ENCODE measurements around a stretch of chr7.

DNA sequence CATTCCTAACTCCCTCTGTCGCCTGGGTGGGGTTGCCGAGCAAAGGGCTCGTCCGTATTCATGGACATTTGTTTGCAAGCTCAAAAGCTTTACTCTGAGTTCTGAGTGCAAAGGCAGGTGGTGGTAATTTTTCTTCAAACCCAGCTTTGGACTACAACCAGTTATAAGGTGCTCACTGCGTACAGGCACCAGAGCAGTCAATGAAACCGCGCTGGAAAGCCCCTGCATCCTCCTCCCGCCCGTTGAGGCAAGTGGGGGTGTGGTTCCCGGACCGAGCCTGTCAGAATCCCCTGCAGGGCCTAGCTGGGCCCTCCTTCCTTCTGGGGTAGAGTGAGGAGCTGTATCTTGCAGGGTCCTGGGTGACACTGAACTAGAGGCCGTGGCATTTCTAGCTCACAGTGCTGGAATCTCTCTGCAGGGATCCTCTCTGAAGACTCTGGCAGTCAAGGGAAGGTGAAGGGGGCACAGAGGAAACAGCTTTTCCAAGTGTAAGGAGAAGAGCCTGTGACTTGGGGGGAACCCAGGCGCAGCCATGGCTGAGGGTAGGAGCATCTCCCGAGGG is 22.3 kb downstream of the AMZ1 start:
- PRO-cap, 3 experiments = no peak in any of the 3 experiments
- RAMPAGE, long total RNA = no peak

DNA sequence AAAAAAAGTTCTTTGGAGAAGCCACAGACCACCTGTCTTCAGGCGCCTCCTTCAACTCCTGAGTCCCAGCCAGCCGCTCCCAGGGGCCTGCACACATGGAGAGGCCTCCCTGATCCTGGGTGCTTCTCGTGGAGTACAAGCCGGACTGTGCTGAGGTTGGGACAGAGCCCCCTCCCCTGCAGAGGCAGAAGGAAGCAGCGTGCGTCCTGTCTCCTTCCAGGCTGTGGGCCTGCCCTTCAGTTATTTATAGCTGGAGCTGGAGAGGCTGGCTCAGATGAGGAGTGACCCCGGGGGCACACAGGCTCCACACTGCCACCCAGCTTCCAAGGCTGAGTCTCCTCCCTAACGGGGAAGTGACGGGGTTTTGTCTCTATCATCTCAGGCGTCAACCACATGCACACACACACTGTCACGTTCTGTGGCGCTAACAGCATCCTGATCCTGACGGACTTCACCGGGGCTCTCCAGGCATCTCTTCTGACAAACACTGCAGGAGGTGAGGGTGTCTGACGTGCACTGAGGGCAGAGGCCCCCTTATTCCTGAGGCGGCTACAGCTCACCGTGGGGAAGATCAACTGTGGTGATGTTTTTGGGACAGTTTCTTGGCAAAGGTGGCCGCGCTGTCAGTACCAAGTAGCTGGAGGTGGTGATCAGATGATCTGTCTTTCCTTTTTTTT is 25.4 kb downstream of the AMZ1 start:
- PRO-cap, 3 experiments = no peak in any of the 3 experiments
- RAMPAGE, long total RNA = no peak

GRCh38 chr7:2814448-2815623 is 29.3 kb downstream of the GNA12 start:
- PRO-cap, 3 experiments = no peak in any of the 3 experiments
- RAMPAGE, long total RNA = no peak

GRCh38 chr7:2873658-2874301 is 29.7 kb upstream of the GNA12 start:
- PRO-cap, 3 experiments = no peak in any of the 3 experiments
- RAMPAGE, long total RNA = no peak

DNA sequence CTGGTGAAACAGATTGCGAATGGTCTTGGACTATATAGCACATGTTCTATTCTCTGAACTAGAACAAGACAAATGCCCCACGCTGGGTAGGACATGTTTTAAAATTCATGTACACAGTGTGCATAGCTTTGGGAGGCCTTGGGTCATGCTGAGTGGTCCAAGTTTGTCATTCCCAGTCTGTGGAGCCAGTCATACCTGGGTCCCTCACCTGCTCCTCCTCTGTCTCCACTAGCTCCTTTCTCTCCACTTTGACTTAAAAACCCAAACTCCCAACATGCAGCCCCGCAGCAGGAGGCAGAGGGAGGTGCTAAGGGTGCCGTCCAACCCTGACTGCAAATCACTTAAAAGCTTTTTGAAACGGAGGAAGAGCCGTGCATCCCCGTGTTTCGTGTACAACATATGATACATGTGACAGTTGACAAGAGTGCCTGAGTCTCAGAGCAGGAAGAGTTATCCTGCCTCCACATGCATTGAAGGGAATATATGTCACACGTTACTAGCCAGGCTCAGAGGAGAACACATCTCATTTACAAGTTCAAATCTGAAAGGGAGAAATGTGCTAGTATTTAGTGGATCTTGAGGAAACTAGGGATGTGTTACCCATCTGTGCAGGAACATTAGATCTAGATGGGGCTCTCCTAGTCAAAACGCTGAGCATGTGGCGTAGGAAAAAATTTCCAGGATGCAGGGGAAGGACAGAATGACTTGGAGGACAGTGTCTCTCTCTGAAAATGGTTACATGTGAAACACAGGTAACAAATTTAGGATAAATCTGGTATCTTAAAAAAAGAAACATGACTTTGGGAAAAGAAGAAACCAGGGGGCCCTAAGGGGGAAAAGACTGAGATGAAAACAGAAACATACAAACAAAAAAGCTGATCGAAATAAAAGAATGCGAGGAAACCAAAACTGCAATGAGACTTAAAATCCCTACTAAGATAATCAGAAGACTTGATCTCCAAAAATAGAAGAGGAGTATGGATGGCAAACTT is 69.9 kb downstream of the SDK1 start:
- PRO-cap, 3 experiments = no peak in any of the 3 experiments
- RAMPAGE, long total RNA = no peak

DNA sequence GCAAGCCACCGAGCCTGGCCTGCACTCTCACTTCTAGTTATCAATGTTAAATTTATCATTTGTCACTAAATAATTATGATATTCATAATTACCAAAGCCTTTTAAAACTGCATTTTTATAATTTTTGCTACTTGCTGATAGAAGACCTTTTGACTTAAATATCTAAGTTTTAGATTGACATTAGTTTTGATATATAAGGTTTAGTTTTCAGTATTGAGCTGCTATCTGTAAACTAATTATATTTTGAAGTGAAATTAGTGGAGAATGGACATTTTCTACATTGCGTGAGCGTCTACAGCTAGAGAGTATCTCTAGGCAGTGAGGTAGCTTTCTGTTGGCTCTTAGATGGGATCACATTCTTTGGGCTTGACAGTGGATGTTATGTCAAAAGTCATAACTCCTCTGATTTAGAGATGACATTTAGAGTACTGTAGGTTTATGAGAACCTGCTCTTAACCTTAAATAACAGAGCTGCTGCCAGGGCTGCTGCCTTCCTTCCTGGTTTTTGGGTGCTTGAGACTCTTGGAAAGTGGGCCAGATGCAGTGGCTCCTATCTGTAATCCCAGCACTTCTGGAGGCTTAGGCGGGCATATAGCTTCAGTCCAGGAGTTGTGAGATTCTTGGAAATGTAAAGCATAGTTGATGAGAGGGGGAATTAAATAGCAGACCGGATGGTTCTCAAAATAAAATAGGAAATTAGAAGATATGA is 120.5 kb downstream of the SDK1 start:
- PRO-cap, 3 experiments = no peak in any of the 3 experiments
- RAMPAGE, long total RNA = no peak

- PRO-cap, 3 experiments = no peak in any of the 3 experiments
- RAMPAGE, long total RNA = no peak
These were observed 350.2 kb downstream of the SDK1 start for GRCh38 chr7:3651072-3651898.

- PRO-cap, 3 experiments = no peak in any of the 3 experiments
- RAMPAGE, long total RNA = no peak
These were observed 443.4 kb upstream of the FOXK1 start for GRCh38 chr7:4238755-4239074.

DNA sequence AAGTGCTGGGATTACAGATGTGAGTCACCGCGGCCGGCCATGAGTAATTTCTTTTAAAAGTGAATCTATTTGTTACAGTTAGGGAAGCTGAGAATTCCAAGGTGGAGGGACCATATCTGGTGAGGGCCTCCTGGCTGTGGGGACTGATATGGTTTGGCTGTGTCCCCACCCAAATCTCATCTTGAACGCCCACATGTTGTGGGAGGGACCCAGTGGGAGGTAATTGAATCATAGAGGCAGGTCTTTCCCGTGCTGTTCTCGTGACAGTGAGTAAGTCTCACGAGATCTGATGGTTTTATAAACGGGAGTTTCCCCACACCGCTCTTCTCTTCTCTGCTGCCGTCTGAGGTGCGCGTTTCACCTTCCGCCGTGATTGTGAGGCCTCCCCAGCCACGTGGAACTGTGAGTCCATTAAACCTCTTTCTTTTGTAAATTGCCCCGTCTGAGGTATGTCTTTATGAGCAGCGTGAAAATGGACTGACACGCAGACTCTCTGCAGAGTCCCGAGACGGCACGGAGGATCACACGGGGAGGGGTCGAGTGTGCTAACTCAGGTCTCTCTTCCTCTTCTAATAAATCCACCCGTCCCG is 148.6 kb upstream of the FOXK1 start:
- PRO-cap, 3 experiments = no peak in any of the 3 experiments
- RAMPAGE, long total RNA = no peak

DNA sequence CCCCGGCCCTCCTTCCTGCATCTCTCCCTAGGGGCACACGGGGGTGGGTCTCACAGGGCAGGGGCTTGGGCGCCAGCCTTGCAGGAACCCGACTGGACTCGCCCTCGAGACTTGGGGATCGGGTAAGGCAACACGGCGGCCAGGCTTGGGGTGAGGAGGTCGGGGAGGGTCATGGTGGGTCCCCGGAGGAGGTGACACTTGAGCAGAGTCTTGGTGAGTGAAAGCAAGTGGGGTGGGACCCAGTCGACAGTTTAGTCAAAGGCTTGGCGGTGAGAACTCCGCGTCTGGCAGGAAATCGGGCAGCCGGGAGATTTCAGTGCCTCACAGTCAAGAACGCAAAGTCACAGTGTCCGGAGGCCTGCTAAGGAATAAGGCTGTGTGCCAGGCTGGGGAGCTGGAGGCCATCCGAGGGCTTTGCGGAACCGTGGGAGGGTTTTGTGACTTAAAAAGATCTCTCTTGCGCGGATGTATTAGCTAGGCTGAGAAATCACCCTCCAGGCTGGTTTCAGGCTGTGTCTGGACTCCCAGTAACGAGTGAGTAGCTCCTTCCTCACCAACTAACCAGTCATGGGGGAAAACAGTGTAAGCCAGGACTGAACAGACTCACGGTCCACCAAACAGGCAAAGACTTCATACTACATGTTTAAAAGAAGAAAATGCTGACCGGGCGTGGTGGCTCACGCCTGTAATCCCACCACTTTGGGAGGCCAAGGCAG is 509 bp downstream of the AP5Z1 start:
- PRO-cap, 3 experiments = no peak in any of the 3 experiments
- RAMPAGE, long total RNA = no peak

DNA sequence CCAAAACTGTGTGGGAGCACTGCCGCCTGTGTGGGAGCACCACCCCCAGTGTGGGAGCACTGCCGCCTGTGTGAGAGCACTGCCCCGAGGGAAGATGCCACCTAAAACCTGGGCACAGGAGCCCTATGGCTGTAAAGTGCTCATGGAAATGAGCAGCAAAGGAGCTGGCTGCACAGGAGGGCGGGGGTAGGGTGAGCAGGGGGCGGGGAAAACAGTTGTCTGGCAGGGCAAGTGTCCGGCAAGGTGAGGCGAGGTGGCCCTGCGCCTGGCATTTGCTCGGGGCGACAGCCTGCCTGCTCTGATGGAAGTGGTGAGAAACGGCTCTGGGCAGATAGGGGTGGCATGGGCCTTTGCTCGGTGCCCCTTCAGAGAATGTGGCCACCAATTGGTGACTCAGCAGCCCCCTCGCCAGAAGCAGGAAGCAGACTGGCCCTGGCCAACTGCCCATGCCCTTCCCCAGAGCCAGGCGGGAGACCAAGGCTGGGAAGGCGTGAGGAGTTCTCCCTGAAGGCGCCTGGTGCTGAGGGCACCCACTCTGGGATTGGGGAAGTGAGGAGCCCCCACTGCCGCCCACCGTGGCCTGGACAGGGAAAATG is 26.1 kb downstream of the PAPOLB start:
- PRO-cap, 3 experiments = no peak in any of the 3 experiments
- RAMPAGE, long total RNA = no peak

DNA sequence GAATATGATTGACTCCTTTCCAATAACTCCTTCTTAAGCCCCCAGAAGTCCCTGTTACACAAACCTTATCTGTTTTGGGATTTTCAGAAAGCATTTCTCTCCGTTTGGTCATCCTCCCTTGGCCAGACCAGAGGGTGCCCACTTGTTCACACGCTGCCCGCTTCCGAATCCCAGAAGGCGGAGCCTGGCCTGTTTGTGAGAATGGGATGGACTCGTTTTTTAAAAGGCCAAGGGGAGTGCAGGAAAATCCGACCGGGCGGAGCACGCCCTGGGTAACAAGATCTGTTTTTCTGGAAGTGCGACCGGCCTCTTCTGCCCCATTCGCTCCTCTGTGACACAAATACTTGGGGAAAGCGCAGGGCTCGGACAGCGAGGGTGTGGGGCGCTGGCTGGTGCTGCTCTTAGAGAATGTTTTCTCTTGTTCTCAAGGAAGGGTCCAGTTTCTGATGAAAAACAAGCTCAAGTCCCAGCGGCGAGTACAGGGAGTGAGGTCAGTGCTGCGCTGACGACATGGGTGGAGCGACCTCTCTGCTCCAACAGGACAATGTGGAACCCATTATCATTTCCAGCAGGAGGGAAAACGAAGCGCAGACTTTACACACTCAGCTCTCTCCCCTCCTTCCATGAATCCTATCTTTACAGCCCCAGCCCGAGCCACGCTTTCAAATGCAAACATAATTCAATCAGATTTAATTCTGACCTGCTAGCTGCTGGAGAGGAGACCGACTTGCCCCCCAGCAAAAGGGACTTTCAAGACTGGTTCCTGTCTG is 1.3 kb downstream of the RADIL start:
- PRO-cap, 3 experiments = peak in 1 of 3 experiments; most common plus-strand start position 278 of the sequence (in 1); most common minus-strand start position 170 of the sequence (in 1)
- RAMPAGE, long total RNA = no peak

DNA sequence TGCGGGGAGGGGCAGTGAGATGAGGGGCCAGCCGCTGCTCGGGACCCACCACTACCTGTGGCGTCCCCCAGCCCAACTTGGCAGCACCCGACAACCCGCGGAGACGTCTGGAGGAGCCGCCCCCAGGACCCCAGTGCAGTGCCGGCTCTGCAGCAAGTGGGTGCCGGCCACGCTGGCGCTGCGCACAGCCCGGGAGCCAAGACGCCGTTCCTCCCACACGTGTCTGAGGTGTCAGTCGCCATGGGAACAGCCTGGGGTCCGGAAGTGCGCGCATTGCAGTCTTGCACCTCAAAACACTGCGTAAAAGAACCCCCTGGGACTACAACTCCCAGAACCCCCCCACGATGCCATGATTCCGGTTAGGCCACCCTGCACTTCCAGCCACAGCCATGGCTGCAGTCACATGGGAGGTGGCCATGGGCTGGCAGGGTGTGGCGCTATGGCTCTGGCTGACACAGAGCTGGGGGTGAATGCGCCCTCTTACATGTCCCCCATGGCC is 45.7 kb upstream of the WIPI2 start:
- PRO-cap, 3 experiments = peak in 1 of 3 experiments; most common minus-strand start position 277 of the sequence (in 1)
- RAMPAGE, long total RNA = no peak

DNA sequence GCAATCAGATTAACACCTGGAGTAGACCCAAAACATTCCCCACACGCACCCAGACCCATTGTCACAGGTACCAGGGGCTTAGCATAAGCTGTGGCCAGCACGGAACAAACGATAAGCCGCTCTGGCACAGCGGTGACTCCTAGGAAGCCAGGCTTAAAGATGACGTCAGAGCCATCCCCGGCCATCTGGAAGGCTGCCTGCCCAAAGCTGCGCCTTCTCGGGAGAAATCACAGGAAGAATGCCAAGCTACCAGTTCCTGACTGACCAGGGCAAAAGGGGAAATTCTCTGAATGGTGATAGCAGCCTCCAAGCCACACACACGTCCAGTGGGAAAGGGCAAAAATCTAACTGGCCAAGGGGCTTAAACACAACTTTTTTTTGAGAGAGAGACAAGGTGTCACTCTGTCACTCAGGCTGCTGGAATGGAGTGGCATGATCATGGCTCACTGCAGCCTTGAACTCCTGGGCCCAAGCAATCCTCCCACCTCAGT is 12.9 kb upstream of the WIPI2 start:
- PRO-cap, 3 experiments = peak in 1 of 3 experiments; most common minus-strand start position 113 of the sequence (in 1)
- RAMPAGE, long total RNA = no peak

- PRO-cap, 3 experiments = no peak in any of the 3 experiments
- RAMPAGE, long total RNA = no peak
These were observed 27.9 kb downstream of the WIPI2 start for GRCh38 chr7:5217731-5218532.

DNA sequence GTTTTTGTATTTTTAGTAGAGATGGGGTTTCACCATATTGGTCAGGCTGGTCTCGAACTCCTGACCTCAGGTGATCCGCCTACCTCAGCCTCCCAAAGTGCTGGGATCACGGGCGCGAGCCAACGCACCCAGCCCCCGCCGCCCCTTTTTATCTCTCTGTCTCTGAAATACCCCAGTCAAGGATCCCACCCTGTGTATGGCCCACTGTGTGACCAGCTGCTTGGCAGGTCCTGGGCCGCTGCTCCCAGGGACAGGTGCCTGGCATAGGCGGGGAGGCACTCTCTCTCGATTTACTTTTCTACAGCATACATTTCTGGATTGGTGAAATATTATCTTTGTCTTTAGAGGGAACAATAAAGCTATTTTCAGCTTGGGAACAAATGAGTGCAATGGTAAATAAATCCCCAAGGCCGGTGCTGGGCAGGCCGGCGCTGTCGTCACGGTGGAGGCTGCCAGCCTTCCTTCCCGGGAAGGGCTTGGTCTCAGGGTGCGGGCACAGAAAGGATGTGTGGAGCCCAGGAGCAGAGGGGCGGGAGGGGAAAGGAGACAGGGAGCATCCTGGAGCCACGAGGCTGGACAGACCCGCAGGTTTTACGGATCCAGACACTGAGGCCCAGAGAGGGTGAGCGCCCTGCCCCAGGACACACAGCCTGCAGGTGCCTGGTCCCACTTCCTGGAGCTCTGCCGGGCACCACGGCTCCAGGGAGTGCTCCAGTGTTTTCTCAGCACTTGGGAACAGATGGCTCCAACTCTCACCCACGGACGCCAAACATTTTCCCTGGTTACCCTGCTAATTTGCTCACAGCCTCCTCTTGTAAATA is 9.0 kb upstream of the SLC29A4 start:
- PRO-cap, 3 experiments = no peak in any of the 3 experiments
- RAMPAGE, long total RNA = no peak

DNA sequence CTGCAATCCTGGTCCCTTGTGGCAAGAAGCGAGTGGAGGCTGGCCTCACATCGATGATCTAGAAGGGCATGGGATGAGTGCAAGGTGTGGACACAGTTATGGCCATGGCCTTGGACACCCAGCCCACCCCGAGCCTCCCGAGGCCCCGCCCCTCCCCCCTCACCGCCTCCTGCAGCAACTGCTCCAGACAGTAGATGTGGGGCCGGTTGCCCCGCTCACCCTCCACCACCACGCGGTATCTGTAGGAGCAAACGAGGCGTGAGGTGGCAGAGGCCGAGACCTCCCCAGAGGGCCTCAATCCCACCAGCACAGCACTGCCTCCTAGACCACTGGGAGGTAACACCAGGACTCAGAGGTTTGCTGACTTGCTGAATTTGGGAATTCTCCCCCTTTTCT is 37.6 kb downstream of the SLC29A4 start:
- PRO-cap, 3 experiments = no peak in any of the 3 experiments
- RAMPAGE, long total RNA = no peak

GRCh38 chr7:5420398-5421406 is 2.9 kb downstream of the TNRC18 start:
- PRO-cap, 3 experiments = peak in 1 of 3 experiments; most common plus-strand start chr7:5420667 (in 1); most common minus-strand start chr7:5420584 (in 1)
- RAMPAGE, long total RNA = no peak

- PRO-cap, 3 experiments = peak in 1 of 3 experiments; most common plus-strand start chr7:5429368 (in 1); most common minus-strand start chr7:5429326 (in 1)
- RAMPAGE, long total RNA = no peak
These were observed 5.5 kb upstream of the TNRC18 start for GRCh38 chr7:5429201-5429545.

DNA sequence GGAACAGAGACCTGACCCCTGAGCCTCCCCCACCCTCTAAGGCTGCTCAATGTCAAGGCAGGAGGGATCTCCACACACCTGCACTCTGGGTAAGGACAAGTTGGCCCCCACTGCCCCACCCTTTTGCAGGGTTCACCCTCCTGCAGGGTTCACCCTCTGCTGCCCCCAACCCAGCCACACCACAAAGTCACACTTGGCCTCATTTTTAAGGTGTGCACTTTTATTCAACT is 3.5 kb downstream of the ACTB start:
- PRO-cap, 3 experiments = no peak in any of the 3 experiments
- RAMPAGE, long total RNA = no peak